ENCODE measurements around the gene SIPA1L1.

- PRO-cap = no peak
These were observed 21.1 kb downstream of the TTC9 start for GRCh38 chr14:70662849-70663216.

DNA sequence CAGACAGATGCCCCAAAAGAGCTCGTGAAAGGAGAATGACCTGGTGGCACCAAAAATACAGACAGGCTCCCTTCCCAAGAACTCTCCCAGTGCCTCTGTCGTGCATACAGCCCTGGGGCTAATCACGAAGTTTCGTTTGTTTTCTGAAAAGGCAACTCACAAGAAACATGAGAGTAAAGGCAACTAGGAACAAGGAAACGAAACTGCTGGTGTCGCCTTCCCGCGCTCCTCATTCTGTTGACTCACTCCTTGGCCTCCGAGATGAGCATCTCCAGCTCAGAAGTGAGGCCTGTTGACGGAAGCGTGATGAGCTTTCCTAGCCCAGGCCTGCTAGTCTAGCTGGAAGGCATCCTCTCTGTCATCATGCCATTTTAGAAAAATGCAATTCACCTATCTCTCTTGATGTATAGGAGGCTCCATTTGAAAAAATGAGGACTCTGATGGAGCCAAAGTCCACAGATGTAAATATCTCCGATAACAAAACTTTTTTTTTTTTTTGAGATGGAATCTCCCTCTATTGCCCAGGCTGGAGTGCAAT lies 50.5 kb downstream of the TTC9 start:
- PRO-cap = no peak

DNA sequence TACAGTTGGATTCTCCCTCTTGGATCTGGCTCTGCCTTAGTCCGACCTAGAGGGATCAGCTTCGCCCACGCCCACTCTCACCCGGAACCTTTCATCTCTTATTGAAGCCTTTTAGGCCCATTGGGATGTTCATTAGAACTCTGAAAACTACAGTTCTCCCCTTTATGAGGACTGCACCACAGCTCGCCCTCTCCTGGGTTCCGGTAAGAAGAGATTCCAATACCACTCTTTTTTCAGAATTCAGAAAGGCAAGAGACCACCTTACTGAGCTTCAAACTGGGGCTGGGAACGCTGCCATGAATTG lies 728 bp upstream of the MAP3K9 start:
- PRO-cap = no peak

- PRO-cap = no peak
These were observed 8.2 kb upstream of the MAP3K9 start for GRCh38 chr14:70817548-70817902.

DNA sequence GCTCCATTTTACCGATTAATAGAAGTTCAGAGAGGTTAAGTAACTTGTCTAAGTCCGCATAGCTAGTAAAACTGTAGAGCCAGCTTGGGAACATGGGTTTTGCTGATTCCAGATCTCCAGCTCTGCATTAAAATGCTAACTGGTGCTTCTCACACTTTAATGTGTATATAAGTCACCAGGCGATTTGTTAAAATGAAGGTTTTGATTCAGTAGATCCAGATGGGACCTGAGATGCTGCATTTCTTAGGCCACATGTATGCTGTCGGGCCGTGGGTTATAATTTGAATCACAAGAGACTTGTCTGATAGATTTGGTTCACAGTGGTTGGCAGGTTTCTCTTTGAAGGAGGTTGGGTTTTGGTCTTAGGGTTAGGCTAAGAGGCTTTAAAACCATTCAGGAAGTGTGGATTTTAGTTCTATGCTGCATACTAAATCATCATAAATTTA lies 21.0 kb upstream of the PCNX1 start:
- PRO-cap = no peak

GRCh38 chr14:70905310-70905703 lies 2.0 kb upstream of the PCNX1 start:
- PRO-cap = no peak

DNA sequence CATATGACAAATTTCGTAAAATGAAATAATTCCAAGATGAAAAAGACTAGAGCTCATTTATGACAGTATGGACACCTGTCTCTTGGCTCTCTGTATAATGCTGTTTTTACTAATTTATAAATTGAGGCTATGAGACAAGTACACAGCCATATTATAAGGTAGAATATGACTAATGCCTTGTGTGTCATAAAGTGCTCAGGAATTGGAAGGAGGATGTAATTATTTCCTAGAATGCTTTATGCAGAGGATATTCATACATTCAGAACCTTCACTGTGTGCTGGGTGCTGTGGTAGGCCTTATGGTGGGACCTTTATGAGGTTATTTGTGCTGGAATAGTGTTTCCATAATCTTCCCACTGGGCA lies 13.3 kb downstream of the PCNX1 start:
- PRO-cap = no peak

- PRO-cap = no peak
These were observed 107.1 kb downstream of the PCNX1 start for GRCh38 chr14:71014354-71014811.

DNA sequence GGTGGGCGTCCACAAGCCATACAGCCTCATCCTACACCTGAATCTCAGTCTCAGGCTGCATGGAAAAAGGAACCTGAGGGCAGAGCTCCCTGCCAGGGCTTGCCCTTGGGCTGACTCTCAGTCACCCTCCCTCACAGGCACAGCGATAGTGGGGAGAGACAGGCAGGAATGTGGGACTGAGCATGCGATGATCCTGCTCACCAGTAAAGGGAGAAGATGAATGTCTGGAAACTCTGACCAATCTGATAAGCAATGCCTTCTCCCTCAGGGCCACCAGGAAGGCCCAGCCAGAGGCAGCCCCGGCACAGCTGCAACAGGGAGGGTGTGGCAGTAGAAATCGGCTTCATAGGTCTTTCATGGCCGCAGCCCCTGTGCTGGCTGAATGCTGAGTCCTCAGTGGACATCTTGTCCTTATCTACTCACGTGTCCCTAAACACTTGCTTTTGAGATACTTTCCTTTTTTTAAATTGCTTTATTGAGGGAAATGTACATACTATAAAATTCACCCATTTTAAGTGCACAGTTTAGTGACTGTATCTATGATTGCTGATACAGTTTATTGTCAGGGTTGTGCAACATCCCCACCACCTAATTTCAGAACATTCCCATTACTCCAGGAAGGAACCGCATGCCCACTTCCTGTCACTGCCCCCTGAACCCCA lies 155.0 kb upstream of the SIPA1L1 start:
- PRO-cap = no peak

DNA sequence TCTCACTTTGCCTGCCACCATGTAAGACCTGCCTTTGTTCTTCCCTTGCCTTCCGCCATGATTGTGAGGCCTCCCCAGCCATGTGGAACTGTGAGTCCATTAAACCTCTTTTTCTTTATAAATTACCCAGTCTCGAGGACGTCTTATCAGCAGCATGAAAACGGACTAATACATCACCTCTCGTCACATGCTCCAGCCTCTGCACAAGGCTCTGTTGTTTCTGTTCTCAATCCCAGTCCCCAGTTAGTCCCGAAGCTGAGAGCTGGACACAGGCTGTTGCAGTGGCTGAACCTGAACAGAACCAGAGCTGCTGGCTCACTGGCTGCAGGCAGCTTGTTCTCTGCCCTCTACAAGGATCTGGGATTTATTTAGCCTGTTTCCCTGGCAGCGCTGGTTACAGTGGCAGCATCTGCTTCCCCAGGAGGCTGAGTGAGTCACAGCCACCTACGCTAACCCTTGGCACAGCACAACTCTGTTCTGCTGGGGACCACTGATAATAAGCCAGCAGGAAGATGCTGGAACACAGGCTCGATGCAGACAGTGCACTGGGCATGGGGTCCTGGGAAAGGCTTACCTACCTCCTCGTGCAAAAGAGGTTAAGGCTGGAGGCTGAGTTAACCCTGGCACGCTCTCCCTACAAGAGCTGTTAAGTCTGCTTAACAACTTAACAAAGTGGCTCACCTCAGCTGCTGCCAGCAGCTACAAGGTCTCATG lies 113.5 kb upstream of the SIPA1L1 start:
- PRO-cap = no peak

DNA sequence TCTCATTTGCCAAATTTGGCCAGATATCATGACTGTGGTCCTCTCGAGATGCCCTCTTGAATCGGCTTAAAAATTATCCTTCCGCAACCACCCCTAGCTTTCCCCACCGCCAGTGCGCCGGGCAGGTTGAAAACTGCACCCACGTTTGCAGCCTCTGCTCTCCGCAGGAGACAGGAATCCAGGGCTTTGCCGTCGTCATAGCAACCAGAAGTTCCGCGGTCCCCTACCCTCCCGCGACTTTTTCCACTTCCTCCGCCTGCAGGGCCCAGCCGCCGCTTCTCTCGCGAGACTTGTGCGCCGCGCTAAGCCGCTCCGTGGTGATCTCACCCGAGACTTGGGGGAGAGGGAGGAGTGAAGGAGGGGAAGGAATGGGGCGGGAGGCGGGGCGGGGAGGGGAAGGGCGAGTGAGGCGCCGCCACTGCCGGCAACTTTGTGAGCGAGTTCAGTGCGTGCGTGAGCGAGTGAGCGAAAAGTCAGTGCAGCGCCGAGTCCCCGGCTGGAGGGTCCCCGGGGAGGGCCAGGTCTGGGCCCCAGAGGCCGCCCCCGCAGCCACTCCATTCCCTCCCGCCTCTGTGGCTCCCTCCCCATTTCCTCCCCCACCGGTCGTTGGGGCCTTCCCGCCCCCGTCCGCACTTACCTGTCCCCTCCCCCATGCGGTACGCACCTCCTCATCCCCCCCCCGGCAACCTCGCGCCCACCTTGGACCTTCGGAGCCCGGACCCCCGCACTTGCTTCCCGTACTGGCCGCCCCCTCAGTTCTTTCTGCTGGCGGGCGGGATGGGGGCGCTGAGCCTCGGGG lies at the start of gene SIPA1L1:
Gene SIPA1L1, plus strand, starts transcription at position 445 of the 799 bp plus-strand sequence.
- PRO-cap = bidirectional peak, plus-strand start at position 445 of the sequence, minus-strand start at position 278 of the sequence; unidirectional peak, plus-strand start at position 632 of the sequence

DNA sequence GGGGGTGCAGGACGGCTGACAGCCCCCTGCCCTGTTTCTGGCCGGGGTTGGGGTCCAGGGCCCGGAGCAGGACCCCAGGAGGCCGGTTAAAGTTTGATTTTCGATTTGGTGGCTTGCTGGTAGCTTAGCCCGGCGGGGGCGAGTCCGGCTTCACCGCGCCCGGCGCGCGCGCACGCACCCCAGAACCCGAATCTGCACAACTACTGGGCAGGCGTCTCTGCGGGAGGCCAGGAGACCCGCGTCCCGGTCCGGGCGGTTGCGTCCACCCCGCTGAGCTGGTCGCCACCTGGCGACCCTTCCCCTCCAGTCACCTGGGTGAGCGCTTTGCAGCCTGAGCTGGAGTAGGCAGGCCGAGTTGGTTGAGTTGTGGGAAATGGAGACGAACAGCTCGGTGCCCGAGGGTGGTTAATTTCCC lies 948 bp downstream of the SIPA1L1 start:
- PRO-cap = bidirectional peak, plus-strand start at position 195 of the sequence, minus-strand start at position 194 of the sequence; unidirectional peak, minus-strand start at position 298 of the sequence

DNA sequence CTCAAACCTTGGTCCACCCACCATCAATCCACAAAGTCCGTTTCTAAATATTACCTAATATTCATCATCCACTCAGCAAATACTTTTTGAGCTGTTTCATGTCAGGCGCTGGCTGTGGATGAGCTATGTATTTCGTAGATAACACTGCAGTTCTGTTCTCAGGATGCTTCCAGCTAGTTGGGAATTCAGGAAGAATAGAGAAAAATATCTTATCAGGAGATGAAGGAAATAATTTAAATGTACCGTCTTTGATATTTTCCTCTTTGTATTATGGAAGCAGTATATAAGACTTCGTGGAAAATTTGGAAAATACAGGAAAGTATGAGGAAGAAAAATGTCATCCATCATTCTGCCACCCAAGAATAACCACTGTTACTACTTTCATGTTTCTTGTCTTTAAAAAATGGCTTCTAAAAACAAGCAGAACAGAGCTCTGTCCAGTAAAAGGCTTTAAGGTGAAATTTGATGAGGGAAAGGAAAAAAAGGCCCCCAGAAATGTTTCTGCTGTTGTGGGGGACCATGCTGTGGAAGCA lies 23.0 kb downstream of the SIPA1L1 start:
- PRO-cap = no peak

DNA sequence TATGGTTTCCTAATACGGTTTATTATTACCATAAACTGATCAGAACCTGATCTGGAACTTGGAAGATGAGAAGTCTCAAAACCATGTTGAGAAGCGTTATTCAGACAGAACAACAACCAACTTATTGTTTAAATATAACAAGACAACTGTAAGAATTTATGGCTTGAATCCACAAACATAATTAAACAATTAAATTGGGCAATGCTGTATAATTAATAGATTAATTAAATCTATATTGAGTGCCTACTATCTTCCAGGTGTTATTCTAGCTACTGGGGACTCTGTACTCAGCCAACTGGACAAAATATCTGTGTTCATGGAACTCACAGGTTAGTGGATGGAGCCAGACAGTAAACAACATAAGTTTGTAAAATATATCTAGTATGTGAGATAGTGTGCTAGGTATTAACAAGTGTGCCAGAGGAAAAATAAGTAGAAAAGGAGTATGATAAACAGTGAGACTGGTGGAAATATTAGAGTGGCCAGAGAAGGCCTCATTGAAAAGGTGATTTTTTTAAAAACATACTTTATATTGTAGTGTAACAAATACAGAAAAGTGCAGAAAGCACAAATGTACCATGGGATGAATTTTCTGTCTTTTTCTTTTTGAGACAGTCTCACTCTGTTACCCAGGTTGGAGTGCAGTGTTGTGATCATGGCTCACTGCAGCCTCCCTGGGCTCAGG lies 31.5 kb downstream of the SIPA1L1 start:
- PRO-cap = no peak

GRCh38 chr14:71405560-71406155 lies 85.4 kb downstream of the SIPA1L1 start:
- PRO-cap = no peak

GRCh38 chr14:71418800-71419302 lies 98.6 kb downstream of the SIPA1L1 start:
- PRO-cap = no peak

DNA sequence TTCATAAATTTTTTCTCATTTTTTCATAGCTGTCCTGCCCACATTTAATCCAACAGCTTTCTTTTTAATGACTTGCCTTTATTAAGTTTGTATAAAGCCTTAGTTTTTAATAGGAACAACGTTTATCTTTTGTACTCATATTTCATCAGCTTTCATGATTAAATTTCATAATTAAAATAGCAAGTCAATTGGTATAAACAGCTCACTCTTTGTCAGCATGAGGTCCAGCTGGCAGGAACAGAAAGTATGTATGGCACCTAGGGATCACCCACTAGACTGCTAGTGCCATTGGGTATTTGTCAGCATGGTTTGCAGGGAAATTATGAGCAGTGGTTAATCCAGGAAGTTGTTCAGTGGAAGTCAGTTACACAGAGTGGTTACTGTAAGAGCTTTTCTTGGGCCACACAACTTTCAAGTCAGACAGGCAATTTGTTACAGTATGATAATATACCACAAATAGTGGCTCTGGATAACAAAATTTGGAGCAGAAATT lies 271.6 kb downstream of the SIPA1L1 start:
- PRO-cap = no peak

DNA sequence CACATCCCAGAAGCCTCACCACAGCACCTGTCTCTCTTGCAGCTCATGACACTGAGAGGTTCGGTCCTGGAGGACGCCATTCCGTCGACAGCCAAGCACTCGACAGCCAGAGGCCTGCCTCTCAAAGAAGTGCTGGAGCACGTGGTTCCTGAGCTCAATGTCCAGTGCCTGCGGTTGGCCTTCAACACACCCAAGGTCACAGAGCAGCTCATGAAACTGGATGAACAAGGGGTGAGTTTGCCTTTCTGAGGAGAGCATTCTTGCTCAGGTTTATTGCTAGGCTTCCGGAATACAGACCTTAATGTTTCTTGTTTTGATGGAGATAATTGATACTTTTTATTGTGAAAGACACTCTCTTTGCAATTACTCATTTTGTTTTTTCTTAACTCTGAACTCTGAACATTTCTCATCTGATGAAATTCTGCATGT lies 303.7 kb downstream of the SIPA1L1 start:
- PRO-cap = no peak

DNA sequence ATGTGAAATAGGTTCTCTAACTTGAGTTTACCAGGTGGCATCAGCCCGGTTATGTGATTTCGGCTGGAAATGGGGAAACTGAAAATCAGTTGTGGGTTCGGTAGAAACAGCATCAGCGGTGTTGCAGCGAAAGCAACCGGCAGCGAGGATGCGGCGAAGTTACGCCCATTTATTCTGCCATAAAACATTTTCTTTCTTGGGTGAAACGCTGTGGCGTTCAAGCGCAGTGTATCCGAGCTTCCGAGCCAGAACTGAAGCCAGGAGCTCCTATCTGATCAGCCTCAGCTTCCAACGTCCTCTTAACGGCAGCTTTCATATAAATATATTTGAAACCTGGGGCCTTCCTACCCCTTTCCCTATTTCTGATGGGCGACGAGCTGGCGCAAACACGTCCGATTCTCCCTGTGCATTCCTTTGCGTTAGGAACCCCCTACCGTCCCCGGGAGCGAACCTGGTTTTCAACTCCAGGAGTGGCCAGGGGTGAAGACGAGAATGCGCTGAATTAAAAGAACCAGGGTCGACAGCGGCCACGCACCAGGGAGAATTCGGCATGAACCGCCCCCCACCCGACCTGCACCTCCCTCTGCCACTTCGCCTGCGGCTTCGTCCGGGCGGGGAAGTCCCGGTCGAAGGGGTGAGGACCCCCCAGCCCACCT lies 1.6 kb downstream of the DPF3 start:
- PRO-cap = no peak

DNA sequence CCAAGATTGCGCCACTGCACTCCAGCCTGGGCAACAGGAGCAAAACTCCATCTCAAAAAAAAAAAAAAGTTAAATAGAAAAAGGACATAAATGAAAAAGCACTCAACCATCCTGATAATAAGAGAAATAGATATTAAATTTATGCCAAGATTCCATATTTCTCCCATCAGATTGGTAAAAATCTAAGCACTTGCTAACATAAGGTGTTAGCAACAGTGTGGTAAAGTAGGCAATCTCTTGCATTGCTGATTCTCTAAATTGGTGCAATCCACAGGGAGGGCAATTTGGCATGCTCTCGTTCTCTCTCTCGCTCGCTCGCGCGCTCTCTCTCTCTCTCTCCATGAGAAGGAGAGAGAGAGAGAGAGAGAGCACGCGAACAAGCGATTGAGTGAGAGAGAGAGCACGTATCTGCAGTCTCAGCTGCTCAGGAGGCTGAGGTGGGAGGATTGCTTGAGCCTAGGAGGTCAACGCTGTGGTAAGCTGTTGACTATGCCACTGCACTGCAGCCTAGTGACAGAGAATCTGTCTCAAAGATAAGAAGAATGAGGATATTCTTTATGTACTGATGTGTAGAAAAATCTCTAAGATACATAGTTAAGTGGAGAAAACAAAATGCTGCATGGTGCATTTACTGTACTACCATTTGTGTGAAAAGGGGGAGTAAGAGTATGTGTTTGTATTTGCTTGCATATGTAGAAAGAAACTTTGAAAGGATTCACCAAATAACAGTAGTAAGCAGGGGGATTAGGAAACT lies 26.0 kb downstream of the PSEN1 start:
- PRO-cap = no peak